ENCODE measurements around the gene PCARE.

GRCh38 chr2:28449381-28450343 is 46.2 kb upstream of the PLB1 start:
- PRO-cap = no peak
- RAMPAGE, long total RNA, 2 experiments = no peak in any of the 2 experiments

GRCh38 chr2:28643772-28644796 is 107.5 kb upstream of the PPP1CB start:
- PRO-cap = bidirectional peak, plus-strand start at chr2:28644200, minus-strand start at chr2:28643942
- RAMPAGE, long total RNA, 2 experiments = no peak in any of the 2 experiments

GRCh38 chr2:28648093-28648642 is 103.5 kb upstream of the PPP1CB start:
- PRO-cap = bidirectional peak, plus-strand start at chr2:28648475, minus-strand start at chr2:28648364
- RAMPAGE, long total RNA, 2 experiments = no peak in any of the 2 experiments

- PRO-cap = bidirectional peak, plus-strand start at chr2:28661803, minus-strand start at chr2:28661743
- RAMPAGE, long total RNA, 2 experiments = no peak in any of the 2 experiments
These were observed 90.2 kb upstream of the PPP1CB start for GRCh38 chr2:28661449-28661875.

DNA sequence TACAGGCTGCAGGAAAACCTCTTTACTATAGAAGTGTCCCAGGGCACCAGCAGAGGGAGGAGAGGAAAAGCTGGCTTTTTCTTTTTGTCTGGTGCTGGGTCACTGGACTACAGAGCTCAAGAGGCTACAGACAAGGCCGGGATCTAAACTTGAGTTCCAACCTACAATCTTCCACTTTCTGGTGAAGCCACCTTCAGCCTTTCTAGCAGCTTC is 88.2 kb upstream of the PPP1CB start:
- PRO-cap = bidirectional peak, plus-strand start at position 112 of the sequence, minus-strand start outside the sequence
- RAMPAGE, long total RNA, 2 experiments = no peak in any of the 2 experiments

DNA sequence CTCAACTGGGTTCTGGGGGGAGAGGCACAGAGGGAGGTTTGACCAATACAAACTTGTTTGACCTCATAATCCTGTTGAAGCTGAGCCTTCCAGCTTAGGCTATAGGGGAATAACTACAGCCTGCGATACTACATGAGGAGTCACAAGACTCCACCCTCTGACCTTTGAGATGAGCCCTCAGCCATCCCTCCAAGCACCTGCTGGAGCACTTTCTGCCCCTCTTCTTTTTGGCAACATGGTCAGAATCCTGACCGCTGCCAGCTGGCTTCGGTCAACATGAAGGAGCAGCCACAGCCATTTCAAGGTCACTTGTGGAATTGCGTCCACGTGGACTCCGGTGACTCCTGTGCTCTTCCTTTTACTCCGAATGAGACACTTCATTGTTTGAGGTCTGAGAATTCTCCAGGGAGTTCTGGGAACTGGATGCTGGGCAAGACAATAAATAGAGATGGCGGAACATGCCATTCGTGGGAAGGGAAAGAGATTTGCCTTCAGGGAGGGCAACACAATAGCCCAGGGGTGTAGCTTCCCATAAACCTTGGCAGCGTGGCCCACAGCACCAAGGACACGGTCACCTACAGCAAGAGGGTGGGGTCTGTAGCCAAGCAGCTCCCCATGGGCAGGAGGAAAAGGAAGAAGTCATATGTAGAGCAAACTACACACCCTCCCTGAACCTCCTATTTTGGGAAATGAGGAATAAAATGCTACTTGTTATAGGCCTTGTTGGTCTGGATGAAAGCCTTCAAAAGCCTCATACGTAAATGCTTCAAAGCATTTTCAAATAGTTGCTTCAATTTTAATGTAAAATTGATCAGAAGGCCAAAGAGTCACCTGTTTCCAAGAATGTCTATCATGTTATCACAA is 73.3 kb upstream of the PPP1CB start:
- PRO-cap = no peak
- RAMPAGE, long total RNA, 2 experiments = no peak in any of the 2 experiments

DNA sequence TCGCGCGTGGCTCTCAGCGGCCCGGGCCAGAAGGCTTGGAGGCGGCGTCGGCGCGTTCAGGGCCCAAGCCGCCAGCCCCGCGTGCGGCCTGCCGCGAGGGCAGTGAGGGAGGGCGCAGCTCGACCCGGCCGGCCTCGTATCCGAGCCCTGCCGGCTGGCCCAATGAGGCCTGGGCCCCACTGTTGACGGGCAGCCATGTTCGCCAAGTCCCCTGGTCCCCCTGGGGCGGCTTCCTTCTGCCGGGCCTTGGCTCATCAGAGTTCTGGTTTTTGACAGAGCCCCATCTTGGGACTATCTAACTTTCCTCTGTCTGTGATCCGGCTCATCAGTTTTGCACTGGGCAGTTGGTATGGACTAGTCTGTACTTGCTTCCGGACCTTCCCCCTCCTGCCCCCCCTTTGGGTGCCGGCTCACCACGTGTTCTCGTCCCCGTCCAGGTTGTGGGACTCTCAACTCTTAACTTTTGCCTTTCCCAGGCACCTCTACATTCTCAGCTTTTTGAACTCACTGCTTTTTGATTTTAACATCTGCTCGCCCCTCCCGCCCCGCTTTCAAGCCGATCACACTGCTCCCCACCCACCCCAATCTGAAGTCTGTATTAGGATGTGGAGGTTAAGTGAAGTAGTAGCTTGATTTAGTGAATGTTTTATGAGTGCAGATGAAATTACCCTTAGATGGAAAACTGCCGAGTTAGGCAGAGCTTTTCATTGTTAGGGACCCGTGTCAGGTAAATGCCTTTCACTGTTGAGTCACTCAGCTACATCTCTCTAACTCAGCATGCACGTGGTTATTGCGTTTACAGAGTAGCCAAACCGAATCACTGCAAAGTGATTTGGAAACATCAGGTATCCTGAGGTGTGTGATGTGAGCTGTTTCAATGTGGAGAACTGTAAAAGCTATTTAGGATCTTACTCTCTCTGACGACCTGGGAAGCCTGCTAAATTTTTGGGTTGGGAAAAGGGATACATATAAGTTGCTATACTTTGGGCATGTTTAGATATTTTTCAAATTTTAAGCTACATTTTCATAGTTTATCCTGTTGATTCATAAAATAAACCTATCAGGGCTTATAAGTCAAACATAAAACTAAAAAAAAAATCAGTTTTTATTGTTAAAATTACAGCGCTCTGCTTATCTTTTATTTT is 912 bp downstream of the WDR43 start:
- PRO-cap = unidirectional peak, minus-strand start at position 733 of the sequence
- RAMPAGE, long total RNA, 2 experiments = no peak in any of the 2 experiments

- PRO-cap = no peak
- RAMPAGE, long total RNA, 2 experiments = no peak in any of the 2 experiments
These were observed 31.4 kb upstream of the TOGARAM2 start for GRCh38 chr2:28949529-28950282.

GRCh38 chr2:28958701-28959307 is 22.3 kb upstream of the TOGARAM2 start:
- PRO-cap = bidirectional peak, plus-strand start at chr2:28958982, minus-strand start at chr2:28958886
- RAMPAGE, long total RNA, 2 experiments = no peak in any of the 2 experiments

GRCh38 chr2:28976466-28977054 is 4.5 kb upstream of the TOGARAM2 start:
- PRO-cap = bidirectional peak, plus-strand start at chr2:28976684, minus-strand start at chr2:28976544
- RAMPAGE, long total RNA, 2 experiments = no peak in any of the 2 experiments

GRCh38 chr2:29012123-29012990 is 31.3 kb downstream of the TOGARAM2 start:
- PRO-cap = bidirectional peak, plus-strand start at chr2:29012390, minus-strand start at chr2:29012276
- RAMPAGE, long total RNA, 2 experiments = no peak in any of the 2 experiments

DNA sequence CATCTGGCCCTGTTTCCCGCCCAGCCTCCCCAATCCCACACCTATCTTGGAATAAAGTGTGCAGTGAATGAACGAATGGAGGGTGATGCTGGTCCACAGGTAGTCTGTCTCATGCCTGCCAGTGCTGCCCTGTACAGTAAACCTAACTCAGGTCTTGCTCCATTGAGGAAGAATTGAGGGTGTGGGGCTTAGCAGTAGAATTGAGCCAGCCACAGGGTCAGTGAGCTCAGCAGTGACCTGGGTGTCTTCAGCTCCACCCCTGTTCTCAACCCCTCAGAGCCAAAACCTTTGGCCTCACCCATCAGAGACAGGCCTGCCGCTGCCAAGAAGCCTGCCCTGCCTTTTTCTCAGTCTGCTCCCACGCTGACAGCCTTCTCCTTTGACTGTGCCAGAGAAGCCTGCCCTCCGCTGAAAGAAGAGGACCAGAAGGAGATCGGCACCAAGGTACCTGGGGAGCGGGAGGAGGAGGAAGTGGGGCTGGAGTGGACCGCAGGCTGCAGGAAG is 33.1 kb downstream of the TOGARAM2 start:
- PRO-cap = no peak
- RAMPAGE, long total RNA, 2 experiments = start-site peak on the plus strand in 1 of 2 experiments, centred at position 386 of the sequence, 10 reads per replicate

- PRO-cap = unidirectional peak, minus-strand start at chr2:29074581
- RAMPAGE, long total RNA, 2 experiments = start-site peak on the minus strand in 1 of 2 experiments, at chr2:29074533-29074628 at its widest, 10 reads per replicate
These were observed at the start of gene PCARE for GRCh38 chr2:29074352-29074699. PCARE (minus strand) TSS chr2:29074523.

DNA sequence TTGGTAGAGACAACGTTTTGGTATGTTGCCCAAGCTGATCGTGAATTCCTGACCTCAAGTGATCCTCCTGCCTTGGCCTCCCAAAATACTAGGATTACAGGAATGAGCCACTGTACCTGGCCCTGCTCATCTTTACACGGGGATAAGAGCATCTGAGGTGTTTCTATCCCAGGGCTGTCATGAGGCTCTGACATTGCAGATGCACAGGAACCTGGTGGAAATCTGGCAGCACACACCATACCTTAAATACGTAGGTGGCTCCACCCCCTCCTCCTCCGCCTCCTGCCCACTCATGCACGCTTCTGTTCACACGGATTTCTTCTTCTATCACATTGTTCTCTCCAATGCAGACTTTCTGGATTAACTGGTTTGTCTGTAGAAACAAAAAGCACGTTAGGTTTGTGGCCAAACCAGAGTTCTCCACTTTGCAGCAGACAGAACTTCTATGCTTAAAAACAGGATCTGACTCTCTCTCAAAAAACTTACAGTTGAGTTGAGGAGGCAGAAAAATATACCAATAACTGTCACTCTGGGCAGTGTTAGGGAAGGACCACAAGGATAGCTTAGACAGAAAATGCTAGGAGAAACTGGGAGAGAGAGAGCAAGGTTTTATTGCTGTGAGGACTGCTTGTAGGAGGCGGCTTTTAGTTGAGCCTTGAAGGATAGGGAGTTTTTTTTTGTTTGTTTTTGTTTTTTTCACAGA is 118.3 kb downstream of the CLIP4 start:
- PRO-cap = no peak
- RAMPAGE, long total RNA, 2 experiments = no peak in any of the 2 experiments

DNA sequence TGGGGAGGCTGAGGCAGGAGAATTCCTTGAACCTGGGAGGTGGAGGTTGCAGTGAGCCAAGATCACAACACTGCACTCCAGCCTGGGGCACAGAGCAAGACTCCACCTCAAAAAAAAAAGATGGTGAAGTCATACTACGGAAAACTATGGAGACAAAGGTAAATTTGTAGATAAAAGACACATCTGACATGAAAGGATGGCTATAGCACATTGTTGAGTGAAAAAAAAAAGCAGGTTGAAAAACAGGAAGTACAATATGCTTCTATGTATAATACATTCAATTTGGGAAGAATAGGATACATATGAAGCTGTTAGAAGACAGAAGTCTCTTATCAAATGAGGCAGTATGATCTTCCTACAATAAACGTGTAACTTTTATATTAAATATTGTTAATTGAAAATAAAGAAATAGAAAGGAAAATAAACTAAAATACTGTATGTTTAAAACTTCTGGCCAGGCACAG is 1.8 kb upstream of the YPEL5 start:
- PRO-cap = no peak
- RAMPAGE, long total RNA, 2 experiments = no peak in any of the 2 experiments

DNA sequence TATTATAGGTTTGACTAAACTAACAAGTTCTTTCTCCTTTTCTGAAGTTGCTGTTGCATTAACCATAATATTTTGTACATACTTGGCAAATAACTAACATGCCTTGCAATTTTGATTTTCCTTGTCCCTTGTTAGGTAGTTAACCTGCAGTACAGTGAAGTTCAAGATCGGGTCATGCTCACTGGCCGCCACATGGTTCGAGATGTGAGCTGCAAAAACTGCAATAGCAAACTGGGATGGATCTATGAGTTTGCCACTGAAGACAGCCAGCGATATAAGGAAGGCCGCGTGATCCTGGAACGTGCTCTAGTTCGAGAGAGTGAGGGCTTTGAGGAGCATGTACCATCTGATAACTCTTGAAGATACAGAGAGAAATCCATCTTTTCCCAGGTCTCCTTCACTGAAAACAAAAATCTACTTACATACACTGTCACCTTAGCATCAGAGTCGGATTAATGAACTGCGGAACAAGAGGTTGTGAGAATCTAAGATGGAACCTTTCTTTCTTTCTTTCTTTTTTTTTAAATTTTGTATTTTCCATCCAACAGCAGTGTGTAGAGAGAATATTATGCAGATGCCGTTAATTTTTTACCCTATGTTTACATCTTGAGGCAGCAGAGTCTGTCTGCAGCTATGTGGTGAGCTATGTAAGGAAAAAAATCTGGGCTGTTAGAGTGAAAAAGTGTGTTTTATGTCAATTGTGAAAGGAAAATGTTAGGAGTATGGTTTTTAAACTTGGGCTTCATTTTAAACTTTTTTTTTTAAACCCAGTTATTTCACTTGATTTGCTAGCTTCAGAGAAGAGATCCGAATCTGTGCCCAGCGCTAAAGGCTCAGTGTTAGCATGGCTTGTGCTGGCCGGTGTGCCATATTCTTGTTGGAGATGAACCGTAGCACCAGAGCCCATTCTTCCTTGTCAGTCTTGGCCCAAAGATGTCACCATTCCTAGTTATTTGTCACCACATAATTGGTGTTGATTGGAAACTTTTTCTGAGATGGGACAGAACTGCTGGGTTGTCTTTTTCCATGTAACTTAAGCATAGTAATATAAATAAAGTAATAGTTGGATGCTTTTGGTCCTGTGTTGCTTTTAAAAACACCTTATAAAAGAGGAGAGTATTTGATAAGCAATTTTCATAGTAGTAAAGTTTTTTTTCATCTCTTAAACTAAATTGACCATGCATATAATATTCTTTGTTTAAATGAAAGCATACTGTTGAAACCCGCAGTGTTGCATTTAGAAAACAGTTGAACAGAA is 12.1 kb downstream of the YPEL5 start:
- PRO-cap = no peak
- RAMPAGE, long total RNA, 2 experiments = no peak in any of the 2 experiments

- PRO-cap = unidirectional peak, minus-strand start at chr2:30217797
- RAMPAGE, long total RNA, 2 experiments = no peak in any of the 2 experiments
These were observed 13.6 kb upstream of the LBH start for GRCh38 chr2:30217651-30218213.

DNA sequence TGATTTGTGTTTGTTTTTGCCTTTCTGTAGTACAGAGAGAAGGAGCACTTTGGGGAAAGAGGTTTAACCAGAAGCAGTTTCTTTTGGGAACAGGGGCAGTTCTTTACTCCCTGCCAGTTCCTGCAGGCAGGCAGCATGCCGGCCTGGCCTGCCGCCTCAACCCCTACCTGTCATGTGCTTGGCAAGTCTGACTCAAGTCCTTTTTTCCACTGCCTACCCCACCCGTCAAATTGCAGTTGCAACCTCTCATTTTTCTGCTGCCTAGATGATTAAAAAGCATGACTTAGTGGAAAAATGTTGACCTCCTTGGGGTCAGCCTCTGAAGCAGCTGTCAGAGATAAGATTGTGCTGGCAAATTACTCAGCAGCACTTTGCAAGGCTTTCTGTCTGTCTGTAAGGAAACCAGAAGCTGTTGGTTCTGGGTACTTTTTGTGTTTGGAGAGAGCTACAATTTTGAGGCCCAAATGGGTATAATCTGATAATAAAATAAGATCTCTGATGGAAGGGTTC is 21.7 kb downstream of the LBH start:
- PRO-cap = unidirectional peak, minus-strand start at position 176 of the sequence
- RAMPAGE, long total RNA, 2 experiments = no peak in any of the 2 experiments

- PRO-cap = no peak
- RAMPAGE, long total RNA, 2 experiments = no peak in any of the 2 experiments
These were observed 43.1 kb downstream of the LBH start for GRCh38 chr2:30274489-30274688.

DNA sequence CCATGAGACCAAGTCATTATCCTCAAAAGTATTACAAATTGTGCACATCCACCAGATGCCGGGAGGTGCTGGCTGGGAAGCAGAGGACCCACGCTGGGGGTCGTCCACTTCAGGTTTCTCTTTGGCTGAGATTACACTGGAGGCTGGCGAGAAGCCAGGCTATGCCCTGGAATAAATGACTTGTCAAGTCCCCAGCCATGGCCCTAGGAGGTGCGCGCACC is 42.5 kb upstream of the LCLAT1 start:
- PRO-cap = no peak
- RAMPAGE, long total RNA, 2 experiments = no peak in any of the 2 experiments